ENCODE data around the gene OR9A4.

DNA sequence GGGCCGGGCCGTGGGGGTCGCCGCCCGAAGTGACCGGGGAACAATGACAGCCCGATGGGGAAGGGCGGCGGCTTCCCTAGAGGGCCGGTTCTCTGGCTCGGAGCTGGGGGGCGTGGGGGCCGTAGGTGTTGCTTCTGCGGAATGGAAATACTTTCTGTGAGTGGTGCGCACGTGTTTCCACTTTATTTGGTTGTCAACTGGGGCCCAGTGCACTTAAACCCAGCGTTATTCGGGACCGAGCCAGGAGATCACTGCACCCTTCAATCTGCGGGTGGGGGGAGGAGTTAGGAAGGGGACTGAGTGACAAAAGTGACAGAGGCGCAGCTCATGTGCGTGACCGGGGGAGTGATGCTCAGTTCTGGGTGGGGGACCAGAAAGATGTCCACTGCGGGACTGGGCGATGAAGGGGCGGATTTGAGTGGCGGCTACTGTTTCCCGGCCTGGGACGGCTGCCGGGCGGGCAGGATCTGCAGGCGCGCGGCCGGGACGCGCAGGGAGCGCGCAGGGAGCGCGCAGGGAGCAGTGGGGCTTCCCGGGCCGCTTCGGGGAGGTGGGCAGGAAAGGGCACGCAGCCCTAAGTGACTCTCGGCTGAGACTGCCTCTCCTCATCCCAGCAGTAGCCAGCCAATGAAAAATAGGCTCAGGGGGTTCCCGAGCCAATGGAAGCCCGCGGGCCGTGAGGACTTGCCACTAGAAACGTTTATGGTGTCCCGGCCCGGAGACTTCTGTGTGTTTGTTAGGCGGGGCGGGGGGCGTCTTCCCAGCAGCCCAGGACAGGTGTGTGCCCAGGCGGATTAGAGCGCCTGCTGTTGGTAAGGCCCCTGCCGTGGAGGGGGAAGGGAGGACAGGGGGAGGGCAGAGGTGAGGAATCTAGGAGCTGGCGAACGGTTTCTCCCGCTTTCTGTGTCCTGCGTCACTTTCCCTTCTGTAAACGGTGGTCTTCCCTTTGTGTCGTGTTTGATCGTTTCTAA, 54.3 kb upstream of the KDM7A start:
- PRO-cap, 2 experiments, result peak in 2 of 2 experiments; most common plus-strand start position 721 of the sequence (in 1); most common minus-strand start position 580 of the sequence (in 2)

- PRO-cap, 2 experiments, result no peak in any of the 2 experiments
Observed at GRCh38 chr7:140238512-140239292, 61.9 kb upstream of the KDM7A start.

DNA sequence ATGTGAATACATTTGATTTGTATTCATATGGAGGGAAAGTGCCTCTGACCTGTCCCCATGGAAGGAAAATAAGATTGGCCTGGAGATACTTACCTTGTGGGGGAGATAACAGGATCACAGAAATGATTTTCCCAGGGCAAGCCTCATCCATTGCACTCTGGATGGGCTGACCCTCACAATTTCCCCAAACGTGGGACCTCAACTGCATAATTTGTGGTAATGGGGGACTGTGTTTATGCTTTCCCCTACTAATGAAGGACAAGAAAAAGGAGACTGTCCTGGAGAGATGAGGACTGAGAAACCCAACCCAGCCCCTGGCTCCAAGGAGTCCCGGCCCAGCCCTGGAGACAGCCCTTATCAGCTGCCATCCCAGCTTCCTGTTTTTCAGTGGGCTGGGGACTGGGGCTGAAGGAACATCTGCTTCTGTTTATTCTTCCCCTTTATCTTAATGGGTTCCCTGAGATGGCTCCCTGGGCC, 65.0 kb upstream of the KDM7A start:
- PRO-cap, 2 experiments, result peak in 1 of 2 experiments; most common plus-strand start position 387 of the sequence (in 1)

GRCh38 chr7:140507771-140508373, 28.6 kb upstream of the MKRN1 start:
- PRO-cap, 2 experiments, result no peak in any of the 2 experiments

DNA sequence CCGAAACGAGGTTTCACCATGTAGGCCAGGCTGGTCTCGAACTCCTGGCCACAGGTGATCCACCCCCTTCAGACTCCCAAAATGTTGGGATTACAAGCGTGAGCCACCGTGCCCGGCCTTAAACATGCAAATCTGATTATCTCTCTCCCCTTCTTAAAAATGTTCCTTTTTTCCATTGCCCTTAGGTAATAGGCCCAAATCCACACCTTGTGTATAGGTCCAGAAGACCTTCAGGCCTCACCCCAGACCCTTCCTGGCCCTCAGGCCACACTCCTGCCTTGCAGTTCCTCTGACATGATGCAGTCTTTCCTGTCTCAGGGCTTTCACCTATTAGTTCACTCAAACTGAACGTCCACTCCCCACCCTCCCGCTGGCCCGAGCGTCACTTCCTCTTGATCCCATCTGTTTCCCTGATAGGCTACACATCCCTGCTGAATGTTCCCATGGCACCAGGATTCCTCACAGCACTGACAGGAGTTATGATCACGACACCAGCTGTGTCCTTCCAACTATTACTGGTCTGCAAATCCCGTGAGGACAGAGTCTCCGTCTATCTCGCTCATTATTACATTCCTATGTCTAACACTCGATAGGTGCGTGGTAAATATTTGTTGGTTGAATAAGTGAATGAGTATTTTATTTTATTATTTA, 46.4 kb downstream of the DENND2A start:
- PRO-cap, 2 experiments, result no peak in any of the 2 experiments

- PRO-cap, 2 experiments, result no peak in any of the 2 experiments
Observed at GRCh38 chr7:140604652-140604894, 36.0 kb downstream of the DENND2A start.

- PRO-cap, 2 experiments, result no peak in any of the 2 experiments
Observed at GRCh38 chr7:140675214-140675861, 2.6 kb downstream of the ADCK2 start.

GRCh38 chr7:140719783-140720223, 23.3 kb downstream of the NDUFB2 start:
- PRO-cap, 2 experiments, result no peak in any of the 2 experiments

DNA sequence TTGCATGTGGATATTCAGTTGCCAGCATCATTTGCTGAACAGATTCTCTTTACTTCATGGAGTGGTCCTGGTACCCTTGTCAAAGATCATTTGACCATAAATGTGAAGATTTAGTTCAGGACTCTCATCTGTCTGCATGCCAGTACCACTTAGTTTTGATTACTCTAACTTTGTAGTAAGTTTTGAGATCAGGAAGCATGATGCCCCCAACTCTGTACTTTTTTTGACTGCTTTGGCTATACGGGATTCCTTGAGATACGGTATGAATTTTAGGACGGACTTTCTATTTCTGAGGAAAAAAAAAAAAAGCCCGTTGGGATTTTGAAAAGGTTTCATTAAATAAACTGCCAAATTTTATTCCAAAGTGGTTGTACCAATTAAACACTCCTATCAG, 100.4 kb downstream of the BRAF start:
- PRO-cap, 2 experiments, result no peak in any of the 2 experiments

- PRO-cap, 2 experiments, result no peak in any of the 2 experiments
Observed at GRCh38 chr7:141032490-141033002, 17.8 kb upstream of the MRPS33 start.

DNA sequence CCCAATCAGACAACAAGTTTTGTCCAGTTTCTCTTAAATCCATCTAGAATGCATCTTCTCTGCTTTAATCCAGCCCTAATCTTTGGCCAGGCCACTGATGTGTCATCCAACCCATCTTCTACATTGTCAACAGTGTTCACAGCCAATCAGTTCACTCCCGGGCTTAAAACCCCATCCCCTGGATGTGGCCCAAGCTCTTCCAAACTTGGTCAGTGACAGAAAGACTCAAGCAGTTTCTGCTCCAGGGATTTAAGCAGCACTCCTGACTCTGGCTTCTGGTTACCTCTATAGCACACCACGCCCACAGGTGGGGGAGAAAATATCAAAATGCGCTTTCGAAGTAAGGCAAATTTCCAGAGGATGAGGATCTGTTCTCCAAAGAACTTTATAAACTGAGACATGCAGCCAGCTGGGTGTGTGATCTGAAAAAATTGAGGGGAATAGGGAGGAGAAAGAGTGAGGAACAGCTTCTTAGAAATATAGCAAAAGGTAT, 35.9 kb downstream of the DENND11 start:
- PRO-cap, 2 experiments, result no peak in any of the 2 experiments

DNA sequence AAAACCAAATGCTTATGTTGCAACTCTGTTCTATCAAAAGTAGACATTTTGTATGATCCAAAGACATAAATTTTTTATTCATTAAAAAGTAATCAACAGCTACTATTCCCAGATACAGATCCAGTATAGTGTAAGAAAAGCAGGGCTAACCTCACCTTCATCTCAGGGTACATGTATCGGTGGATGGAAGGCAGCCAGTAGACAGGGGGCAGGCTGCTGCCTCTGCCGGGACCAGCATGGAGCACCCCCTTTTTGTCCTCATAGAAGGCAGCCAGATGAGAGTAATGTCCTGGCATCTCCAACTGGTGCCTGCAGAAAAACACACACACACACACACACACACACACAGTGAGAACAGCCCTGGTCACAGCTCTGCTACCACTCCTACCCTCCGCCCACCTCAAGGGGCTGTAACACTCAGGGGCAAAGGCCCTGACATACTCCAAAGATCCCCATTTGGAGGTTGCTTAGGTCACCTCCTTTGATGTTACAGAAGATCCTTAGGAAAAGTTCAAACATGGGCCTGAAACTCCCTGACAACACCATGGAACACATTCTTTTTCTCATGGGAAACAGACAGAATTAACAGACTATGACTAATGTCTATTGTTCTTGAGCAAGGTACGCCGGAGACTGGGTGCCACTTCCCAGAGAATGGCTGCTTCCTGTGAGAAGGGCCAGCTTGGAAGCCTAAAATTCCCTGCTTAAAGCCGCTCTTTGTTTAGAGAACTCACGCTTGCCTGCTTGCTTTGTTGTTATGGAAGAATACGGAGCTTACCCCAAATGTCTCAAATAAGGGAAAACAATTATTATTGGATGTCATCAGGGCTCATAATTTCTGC, 27.8 kb downstream of the DENND11 start:
- PRO-cap, 2 experiments, result no peak in any of the 2 experiments

DNA sequence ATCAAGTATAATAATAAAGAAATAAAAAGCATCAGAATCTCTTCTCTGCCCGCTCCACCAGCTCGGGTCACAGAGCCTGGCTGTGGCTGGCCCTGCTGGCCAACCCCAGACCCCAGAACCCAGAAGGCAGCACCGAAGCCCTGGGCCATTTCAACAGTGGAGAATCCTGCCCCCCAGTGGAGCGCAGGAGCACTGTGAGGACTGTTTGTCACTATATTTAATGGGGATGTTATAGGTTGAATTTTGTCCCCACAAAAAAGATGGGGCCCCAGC, 27.3 kb downstream of the DENND11 start:
- PRO-cap, 2 experiments, result no peak in any of the 2 experiments

DNA sequence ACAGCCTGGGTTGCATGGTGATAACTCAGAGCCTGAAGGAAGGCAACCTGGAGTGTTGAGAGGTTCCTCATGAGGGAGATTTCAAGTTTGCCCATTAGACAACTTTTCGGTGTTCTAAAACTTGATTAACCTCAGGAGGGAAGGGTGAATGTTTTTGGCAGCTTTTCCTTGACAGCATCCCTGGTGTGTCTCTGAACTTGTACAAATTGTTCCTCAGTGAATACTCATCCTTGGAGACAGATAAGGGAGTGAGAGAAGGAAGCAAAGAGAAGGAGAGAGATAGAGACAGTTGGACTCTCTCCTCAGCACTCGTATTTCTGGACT, at the start of gene OR9A4:
TSS of gene OR9A4 (plus strand) at position 251 of the 324 bp plus-strand sequence.
- PRO-cap, 2 experiments, result no peak in any of the 2 experiments

DNA sequence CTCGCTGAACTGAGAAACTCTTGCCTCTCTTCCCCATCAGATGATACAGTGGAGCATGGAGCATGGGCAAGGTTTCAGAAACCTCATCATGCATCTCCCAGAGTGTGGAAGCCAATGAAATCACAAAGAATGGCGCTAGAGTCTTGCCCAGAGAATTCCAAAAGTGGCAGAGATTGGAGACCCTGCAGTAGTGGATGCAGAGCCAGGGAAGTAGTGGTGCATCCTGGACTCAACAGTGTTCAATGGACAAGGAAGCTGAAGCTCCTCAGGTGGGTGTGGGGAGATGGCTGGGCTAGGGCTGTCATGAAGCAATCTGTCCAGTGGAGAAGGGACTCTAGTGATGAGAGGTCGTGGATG, 32.4 kb downstream of the PRSS58 start:
- PRO-cap, 2 experiments, result no peak in any of the 2 experiments

DNA sequence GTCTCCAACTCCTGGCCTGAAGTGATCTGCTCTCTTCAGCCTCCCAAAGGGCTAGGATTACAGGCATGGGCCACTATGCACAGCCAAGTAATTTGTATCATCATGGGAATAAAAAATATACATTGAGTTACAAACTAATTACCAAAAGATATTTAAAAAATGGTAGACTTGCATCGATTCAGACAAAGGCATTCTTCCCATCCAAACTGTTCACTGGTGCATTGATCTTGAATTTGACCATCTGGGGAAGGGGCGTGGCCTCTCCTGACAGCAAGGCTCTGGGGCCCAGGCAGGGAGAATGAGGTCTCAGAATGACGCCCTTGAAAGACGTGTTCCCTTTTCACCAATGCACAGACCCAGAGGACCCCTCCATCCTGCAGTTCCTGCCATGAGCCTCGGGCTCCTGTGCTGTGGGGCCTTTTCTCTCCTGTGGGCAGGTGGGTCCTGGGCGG, 91.0 kb upstream of the PRSS58 start:
- PRO-cap, 2 experiments, result no peak in any of the 2 experiments

DNA sequence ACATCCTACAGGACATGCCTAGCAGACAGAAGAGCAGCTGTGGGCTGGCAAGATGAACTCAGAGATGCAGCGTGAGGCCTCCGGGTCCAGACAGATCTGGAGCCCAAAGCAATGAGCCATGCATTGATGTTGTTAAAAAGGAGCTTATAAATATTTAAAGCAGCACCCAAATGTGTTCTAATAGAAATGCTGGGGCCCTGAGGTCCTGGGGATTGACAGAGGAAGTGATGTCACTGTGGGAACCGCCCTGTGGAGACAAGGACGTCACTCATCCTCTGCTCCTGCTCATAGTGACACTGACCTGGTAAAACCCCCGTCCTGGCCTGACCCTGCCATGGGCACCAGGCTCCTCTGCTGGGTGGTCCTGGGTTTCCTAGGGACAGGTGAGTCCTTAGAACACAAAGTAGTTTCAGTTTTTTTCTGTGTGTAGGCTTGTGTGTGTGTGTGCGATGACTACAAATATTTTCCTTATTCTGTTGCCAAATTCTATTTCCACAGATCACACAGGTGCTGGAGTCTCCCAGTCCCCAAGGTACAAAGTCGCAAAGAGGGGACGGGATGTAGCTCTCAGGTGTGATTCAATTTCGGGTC, 197.1 kb upstream of the PRSS58 start:
- PRO-cap, 2 experiments, result no peak in any of the 2 experiments

DNA sequence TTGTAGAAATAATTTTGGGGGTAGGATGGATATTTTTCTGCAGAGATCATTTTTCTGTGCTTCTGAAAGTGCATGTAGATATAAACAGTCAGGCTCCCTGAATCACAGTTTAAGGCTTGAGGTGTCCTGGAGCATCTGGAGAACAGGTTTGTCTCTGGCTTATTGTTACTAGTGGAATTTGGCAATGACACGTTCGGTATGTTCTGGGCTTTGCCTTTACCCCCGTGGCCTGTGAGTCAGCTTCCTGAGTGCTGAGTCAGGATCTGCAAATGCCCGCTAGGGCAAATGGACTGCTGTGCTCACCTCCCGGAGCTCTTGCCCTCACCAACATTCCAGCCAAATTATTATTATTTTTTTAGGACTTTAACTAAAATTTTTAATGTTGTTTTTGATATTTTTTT, 192.6 kb upstream of the PRSS1 start:
- PRO-cap, 2 experiments, result no peak in any of the 2 experiments

- PRO-cap, 2 experiments, result no peak in any of the 2 experiments
Observed at GRCh38 chr7:142615389-142615905, 133.8 kb upstream of the PRSS1 start.

DNA sequence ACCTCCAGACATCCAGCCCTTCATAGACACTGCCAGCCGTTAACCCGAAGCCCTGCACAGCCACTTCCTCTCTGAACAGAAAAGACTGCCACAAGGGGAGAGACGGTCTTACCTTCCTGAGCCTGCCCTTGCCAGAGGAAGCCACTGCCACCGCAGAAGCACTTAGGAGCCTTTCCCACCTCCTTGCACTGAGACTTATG, 31.8 kb upstream of the PRSS1 start:
- PRO-cap, 2 experiments, result no peak in any of the 2 experiments